Mucosa of descending colon (tissue), 1 donor: ENCODE data around the genes UBE2QL1 and TENT4A.

DNA sequence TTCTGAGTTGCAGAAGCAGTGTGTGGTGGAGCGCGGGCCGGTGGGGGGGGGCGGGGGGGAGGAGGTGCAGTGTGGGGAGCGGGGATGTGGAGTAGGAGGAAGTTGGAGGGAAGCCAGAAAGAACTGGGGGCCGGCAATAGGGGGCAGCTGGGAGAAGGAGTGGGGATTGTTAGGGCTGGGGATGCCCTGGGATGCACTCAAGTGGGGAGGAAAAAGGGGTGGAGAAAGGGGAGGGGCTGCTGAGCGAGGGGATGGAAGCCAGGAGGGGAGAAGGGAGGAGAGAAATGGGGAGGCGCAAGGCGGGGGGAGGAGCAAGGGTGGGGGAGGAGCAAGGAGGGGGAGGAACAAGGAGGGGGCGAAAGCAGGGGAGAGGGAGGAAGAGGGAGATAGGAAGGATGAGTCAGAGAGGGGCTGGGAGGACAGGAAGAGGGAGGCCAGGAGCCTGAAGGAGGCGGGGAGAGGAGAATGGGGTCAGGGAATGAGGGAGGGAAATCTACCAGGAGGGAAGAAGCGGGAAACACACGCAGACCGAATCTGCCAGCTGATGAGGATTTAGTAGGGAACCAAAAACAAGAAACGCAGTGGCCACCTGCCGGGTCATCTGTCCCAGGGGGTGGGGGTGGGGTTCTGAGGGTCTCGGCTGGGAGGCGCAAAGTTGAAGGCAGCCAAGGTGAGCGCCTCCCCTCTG lies 1.6 kb downstream of the IRX4 start:
- PRO-cap = no peak

- PRO-cap = no peak
These were observed 48.2 kb upstream of the IRX4 start for GRCh38 chr5:1930453-1931699.

DNA sequence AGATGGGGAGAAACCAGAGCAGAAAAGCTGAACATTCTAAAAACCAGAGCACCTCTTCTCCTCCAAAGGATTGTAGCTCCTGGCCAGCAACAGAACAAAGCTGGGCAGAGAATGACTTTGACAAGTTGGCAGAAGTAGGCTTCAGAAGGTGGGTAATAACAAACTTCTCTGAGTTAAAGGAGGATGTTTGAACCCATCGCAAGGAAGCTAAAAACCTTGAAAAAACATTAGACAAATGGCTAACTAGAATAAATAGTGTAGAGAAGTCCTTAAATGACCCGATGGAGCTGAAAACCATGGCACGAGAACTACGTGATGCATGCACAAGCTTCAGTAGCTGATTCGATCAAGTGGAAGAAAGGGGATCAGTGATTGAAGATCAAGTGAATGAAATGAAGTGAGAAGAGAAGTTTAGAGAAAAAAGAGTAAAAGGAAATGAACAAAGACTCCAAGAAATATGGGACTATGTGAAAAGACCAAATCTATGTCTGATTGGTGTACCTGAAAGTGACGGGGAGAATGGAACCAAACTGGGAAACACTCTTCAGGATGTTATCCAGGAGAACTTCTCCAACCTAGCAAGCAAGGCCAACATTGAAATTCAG lies 71.8 kb upstream of the IRX4 start:
- PRO-cap = no peak

GRCh38 chr5:1973665-1974034 lies 90.9 kb upstream of the IRX4 start:
- PRO-cap = no peak

DNA sequence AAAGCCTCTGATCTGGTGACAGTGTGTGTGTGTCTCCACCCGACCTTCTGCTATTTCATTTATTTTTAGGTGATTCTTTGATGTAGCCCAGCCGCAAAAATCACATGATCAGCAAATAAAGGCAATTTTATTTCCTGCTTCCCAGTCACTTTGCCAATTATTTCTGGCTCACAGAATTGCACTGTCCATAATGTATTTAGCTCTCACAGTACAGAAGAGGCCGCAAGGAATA lies 383.9 kb upstream of the IRX4 start:
- PRO-cap = no peak

DNA sequence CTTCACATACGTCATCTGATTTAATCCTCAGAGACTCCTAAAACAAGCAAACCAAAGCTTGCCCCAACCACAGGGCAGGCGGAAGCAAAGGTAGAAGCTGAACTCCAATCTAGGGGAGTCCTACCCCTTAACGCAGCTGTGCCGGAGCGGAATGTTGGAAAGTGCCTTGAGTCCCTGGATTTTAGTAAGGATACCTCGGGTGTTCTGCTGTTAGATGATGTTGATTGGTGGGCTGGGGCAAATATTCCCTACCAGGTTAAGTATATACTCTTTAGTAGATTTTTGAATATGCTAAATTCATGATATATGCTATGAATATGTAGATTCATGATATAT lies 384.2 kb upstream of the IRX4 start:
- PRO-cap = no peak

- PRO-cap = no peak
These were observed 75.9 kb downstream of the IRX2 start for GRCh38 chr5:2675608-2675880.

GRCh38 chr5:3594484-3595506 lies 837 bp upstream of the IRX1 start:
- PRO-cap = no peak

- PRO-cap = no peak
These were observed 601.1 kb downstream of the IRX1 start for GRCh38 chr5:4196685-4197230.

DNA sequence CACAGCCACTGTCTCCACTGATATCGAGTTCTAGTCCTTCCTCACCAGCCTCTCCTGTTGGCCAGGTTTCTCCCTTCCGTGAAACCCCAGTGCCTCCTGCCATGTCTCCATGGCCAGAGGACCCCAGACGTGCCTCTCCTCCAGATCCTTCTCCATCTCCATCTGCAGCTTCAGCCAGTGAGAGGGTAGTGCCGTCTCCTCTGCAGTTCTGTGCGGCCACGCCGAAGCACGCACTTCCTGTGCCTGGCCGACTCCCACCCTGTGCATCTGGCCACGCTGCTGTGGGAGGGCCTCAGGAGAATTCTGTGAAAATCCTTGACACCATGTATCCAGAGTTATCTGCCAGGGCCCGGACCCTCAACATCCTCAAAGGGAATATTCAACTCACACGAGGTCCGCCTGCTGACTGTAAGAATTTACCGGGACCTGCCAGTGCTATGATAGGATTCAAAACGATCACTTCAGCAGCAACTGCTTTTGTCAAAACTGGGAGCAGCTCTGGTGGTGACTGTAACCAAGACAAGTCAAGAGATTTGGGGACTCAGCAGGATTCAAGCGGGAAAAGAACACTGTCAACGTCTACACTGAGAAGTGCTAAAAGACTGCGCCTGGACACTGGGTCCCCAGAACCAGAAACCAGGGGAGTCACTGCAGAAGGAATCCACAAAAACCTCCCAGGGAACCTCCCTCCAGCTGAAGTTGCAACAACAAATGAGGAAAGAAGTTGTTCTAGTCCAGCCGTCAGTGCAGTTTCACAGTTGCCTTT lies 42.0 kb downstream of the ICE1 start:
- PRO-cap = no peak

DNA sequence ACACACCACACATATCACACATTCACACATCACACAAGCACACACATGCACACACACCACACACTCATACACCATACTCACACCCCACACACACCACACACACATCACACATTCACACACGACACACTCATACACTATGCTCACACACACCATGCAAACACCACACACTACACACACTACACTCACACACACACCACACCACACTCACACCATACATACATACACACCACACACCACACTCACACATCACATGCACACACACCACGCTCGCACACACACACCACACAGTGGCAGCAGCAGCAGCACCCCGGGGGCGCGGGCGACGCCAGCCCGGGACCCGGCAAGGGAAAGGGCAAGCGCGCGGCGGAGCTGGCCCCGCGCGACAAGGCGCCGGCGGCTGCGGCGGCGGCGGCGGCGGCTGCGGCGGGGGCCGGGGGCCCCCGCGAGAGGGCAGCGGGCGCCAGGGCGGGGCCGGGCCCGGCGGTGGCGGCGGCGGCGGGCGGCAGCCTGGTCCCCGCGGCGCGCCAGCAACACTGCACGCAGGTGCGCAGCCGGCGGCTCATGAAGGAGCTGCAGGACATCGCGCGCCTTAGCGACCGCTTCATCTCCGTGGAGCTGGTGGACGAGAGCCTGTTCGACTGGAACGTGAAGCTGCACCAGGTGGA lies at the start of gene UBE2QL1:
TSS of gene UBE2QL1 (plus strand) at position 527 of the 665 bp plus-strand sequence.
- PRO-cap = no peak

- PRO-cap = no peak
These were observed 4.0 kb downstream of the UBE2QL1 start for GRCh38 chr5:6452642-6453081.

DNA sequence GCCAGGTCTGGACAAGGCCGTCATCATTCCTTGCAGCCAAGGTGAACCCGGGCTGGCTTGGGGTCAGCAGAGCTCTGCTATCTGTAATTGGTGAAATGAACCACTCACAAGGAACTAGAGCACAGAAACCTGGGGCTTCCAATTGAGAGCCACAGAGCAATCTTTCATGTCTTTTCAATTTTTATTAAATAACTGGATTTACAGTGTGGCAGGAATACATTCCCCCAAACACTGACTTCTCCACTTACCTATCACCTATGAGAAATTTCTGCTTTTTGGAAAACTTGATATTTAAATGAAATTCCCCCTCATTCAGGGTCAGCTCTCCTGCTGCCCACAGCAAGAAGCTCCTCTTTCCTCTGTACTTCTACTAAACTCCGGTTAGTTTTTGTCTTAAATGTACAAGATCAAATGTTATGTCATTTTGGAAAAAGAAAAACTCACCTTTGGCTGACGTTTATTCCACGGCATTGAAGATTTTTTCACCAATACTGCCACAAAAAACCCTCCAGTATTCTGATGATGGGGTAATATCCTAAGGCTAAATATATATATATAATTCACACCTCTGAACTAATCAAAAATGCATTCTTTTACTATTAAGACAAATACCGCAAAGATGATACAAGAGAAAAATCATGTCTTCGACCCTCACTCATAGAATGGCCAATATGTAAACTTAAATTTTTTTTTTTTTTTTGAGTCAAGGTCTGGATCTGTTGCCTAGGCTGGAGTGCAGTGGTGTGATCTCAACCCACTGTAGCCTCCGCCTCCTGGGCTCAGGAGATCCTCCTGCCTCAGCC lies 23.3 kb downstream of the NSUN2 start:
- PRO-cap = no peak

- PRO-cap = no peak
These were observed 3.1 kb downstream of the SRD5A1 start for GRCh38 chr5:6636042-6636942.

DNA sequence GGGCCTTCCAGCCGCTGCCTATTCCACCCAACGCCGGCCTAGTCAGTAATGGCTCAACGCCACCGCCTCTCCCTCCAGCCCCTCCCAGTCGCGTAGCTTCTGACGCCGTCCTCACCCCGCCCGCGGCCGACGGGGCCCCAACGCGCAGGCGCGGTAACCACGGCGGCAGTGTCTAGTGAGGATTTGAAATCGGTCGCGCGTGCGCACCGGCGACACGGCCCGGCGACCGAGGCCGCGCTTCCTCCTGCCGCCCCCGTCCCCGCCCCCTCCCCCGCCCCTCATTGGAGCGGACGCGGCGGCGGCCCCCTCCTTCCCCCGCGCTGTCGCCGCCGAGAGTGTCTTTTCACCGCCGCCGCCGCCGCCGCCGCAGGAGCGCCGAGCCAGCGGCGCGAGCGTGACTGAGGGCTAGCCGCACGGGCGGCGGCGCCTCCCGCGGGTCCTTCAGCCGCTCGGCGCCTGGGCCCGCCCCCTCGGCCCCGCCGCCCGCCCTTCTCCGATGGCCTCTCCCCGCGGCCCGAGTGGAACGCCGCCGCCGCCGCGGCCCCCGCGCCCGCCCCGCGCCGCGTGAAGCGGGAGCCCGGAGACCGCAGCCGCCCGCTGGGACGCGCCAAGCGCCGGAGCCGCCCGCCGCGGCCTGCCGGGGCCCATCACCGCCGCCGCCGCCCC lies at the start of gene TENT4A:
TSS of gene TENT4A (plus strand) at position 310 of the 666 bp plus-strand sequence.
- PRO-cap = bidirectional peak, plus-strand start at position 369 of the sequence, minus-strand start at position 64 of the sequence

GRCh38 chr5:6749075-6749745 lies 36.0 kb downstream of the TENT4A start:
- PRO-cap = no peak

DNA sequence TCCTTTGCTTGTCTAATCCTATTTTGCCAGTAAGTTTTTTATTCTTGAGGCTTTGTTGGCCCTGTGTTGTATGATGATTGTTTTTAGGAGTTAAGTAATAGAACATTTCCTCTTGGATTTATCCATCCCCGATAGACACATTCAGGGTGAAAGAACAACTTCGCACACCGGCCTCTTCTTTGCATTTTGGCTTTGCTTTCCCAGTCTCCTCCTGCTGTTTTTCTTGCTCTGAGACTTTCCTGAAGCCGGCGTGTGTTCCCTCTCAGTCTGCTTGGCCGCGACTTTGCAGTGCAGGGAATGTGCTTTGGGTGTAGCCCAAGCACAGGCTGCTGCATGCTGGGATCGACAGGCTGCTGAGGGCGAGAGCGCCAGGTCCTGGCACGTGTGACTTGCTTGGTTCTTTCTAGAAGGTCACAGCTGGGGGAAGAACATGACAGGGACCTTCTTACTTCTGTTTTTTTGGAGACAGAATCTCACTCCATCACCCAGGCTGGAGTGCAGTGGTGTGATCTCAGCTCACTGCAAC lies 40.6 kb downstream of the TENT4A start:
- PRO-cap = no peak

DNA sequence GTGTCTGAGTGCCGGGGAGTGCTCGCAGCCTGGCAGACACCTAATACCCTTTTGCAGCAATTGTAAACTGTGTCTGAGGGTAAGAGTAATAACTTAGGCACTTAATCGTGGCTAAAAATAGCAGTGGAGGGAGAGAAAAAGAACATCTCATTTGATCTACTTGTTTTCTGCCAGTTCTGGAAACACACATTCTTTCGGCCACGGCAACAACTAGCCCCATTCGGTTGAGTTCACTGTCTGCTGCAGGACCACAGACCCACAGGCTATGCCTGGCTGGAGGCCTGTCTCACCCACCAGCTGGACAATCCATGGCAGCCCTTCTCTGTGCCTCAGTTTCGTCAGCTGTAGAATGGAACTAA lies 16.5 kb downstream of the ADCY2 start:
- PRO-cap = no peak

GRCh38 chr5:7991015-7991678 lies 122.2 kb downstream of the MTRR start:
- PRO-cap = no peak

DNA sequence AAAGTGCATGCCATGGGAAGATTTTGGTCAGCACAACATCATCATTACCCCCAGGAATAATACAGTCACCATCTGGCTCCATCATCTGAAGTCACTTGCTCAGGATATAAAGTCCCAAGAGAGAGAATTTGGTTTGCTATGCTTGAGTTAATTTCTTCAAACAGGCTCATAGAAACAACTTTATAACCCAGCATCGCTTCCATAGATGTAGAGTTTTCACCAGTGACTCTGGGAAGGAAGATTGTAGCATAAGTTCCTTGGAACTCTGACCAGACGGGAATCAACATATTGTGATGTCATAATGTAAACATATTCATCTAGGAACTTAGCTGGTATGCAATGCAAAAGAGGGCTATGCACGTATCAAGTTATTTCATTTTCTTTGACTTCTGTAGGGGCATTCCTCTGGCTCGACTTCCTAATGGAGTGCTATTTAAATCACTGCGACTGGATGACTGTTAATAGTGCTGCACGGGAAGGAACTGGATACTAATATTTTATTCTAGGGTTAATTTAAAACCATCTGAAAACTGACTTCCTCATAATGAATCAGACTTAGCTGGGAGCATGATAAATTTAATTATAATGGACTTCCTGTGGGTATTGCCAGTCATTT lies 145.2 kb downstream of the MTRR start:
- PRO-cap = no peak